ENCODE measurements around a stretch of chr16.

DNA sequence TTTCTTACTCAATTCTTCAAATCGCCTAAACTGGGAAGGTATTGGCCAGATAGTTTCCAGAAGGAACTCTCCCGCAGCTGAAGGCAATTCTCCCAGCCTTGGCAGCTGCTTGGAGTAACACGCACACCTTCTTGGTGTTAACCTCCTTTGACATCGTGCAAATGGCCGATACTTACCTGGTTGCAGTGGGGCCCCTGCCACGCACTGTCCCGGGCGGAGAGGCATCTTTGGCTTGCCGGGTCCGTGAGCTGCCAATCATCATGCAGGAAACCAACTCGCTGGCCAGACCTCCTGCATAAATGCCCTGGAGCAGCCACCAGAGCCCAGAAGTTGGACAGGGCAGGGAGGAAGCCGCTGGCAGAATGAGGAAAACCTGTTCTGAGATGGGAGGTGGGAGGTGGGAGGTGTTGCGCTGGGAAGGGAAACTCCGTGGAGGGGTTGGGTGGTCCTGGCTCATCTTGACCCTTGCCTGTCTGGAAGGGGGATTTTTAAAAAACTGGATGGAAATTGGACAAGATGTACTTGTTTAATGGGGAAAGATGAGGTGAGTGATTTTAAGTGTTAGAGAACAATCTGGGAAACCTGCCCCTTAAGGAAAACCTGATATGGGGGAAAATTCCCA lies 41.8 kb upstream of the CREBBP start:
- PRO-cap = no peak

DNA sequence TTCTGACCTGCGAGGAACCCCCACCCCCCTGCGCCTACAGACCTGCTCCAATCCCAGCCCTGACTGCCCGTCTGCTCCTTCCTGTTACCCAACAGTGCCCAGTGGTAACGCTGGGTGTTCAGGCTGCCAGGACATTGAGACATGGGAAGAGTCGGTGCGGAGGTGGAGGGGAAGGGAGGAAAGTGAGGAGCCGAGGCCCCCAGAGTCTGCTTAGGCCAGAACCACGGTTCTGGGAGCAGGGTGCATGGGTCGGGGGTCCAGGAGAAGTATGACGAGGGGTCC lies 111.9 kb upstream of the CREBBP start:
- PRO-cap = no peak

DNA sequence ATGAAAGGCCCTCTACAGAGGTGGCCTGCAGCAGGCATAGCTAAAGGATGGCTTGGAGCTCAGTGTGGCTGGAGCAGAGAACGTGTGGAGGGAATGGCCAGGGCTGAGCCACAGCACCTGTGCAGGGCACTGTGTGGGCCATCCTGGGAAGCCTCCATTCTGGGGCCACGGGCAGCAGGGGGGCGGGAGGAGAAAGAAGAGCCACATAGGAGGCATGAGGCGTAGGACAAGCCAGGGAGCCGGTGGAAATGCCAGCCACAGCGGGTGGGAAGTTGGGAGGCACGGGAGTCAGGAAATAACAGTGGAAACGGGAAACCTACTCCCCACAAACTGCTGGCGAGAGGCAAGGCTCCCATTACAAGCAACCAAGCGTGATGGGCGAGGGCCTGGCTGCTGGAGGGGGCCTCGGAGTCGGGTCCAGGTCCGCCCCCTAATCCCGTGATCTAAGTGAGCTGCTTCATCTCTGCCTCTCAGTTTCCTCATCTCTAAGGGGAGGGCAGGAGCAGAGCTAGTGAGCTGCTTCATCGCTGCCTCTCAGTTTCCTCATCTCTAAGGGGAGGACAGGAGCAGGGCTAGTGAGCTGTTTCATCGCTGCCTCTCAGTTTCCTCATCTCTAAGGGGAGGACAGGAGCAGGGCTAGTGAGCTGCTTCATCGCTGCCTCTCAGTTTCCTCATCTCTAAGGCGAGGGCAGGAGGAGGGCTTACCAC lies 104.9 kb downstream of the ADCY9 start:
- PRO-cap = no peak

- PRO-cap = no peak
Measured at GRCh38 chr16:4058187-4058936, 57.9 kb downstream of the ADCY9 start.

GRCh38 chr16:4080970-4081463 lies 35.2 kb downstream of the ADCY9 start:
- PRO-cap = no peak

GRCh38 chr16:4087852-4088489 lies 28.3 kb downstream of the ADCY9 start:
- PRO-cap = no peak

- PRO-cap = no peak
Measured at GRCh38 chr16:4092483-4092877, 23.8 kb downstream of the ADCY9 start.

GRCh38 chr16:4212859-4213540 lies 28.9 kb downstream of the SRL start:
- PRO-cap = no peak

- PRO-cap = no peak
Measured at GRCh38 chr16:4232785-4233895, 8.7 kb downstream of the SRL start.

GRCh38 chr16:4244175-4244820 lies 2.4 kb upstream of the SRL start:
- PRO-cap = no peak

DNA sequence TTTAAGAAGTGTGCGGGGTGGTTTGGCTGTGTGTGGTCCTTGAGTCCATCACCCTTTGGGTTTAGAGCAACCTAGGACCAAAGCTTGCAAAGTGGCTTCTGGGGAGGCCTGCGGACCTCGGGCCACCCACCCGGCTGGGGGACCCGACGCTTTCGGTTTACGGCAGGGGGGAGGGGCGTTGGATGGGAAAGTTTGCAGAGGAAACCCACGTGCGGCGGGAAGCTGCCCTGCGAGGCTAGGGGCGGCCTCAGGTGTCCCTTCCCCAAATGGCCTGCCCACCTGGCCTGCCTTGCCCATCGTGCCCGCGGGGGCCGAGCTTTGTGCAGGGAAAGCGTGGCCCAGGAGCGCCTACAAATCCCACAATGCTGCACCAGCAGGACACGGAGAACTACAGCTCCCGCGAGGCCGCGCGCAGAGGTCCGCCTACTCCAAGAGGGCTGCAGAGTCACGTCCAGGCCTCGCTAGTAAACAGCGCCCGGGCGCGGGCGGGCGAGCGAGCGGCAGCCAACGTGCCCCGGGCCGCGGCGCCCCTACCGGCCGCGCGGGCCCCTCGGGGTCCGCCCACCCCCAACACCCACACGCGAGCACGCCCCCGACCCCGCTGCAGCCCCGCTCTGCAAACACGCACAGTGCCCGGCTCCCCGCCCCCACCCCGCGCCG lies 1.2 kb downstream of the TFAP4 start:
- PRO-cap = bidirectional peak, plus-strand start at position 471 of the sequence, minus-strand start at position 304 of the sequence

GRCh38 chr16:4319496-4319882 lies 3.6 kb downstream of the GLIS2 start:
- PRO-cap = no peak

DNA sequence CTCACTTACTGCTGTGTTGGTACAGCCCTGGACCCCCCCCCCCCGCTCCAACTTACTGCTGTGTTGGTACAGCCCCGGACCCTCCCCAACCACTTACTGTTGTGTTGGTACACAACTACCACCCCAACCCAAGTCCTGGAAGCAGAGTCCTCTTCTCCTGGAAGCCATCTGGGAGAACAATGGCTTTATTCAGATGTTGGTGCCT lies 13.0 kb downstream of the NMRAL1 start:
- PRO-cap = no peak

DNA sequence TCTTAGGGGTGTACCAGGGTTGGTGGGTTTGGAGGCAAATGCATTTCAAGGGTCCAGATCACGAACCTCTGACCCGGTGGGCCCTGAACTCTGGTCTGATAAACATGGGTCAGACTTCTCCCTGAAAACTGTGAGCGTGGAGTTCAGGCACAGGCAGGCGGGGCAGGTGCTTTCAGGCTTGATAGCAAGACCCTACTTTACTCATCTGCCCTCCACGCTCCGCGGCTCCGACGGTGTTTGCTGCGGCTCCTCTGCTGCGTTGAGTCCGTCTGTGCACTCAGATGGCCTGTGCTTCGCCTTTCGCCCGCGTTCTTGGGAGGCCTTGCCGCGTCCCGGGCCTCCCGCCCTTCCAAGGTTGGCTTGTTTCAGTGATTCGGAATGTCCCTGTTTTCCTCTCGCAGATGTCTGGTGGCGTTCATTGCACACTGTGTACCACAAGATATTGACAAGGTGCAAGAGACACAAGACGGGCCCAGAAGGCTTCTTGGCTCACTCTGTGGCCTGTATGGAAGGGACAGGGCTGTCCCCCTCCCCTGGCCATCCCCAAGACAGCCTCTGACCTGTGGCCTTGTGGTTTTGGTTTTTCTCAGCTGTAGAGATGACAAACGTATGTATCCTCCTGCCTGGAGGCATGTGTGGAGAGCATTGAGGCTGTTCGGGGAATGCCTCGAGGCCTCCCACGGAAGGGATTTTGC lies 15.2 kb downstream of the MGRN1 start:
- PRO-cap = no peak

GRCh38 chr16:4664499-4665629 lies 28.5 kb upstream of the NUDT16L1 start:
- PRO-cap = no peak

- PRO-cap = no peak
Measured at GRCh38 chr16:4713115-4713647, 19.8 kb downstream of the NUDT16L1 start.

DNA sequence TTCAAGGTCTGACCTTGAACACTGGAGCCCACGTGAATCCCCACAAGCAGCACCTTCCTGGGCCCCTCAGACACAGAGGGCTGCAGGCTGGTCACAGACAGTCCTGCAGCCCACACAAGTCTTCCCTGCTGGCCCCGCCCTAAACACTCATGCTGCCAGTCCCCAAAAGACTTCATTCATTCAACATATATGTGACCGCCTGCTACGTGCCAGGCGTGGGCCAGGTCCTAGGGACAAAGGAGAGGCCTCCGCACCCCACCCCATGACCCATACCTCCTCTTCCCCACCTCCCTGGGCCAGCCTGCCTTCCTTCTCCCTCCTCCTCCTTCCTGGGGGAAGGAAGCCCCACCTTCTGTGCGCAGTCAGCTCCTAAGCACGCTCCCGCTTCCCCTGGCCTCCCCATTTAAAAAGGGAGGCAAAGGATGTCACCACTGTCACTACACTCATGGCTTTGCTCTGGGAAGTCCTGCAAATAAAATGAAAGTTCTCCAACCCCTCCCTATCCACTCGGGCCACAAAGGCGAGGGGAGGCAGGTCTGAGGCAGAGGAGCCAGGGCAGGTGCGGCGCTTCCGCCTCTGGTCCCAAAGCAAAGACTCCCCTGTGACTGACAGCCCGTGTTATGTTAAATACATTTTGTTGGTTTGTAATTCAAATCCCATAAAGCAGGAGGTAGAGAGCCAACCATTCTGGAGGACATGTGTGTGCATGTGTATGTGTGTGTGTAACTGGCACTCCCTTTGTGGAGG lies 9.0 kb downstream of the DNAAF8 start:
- PRO-cap = no peak

GRCh38 chr16:4801565-4801987 lies 857 bp downstream of the ROGDI start:
- PRO-cap = no peak

GRCh38 chr16:4828997-4829475 lies 18.1 kb downstream of the GLYR1 start:
- PRO-cap = no peak

- PRO-cap = no peak
Measured at GRCh38 chr16:4846994-4847158, 212 bp downstream of the GLYR1 start.

All from type B pancreatic cell (in vitro differentiated cells).